Mesenchymal stem cell of the bone marrow (primary cell): Measurements from ENCODE around the gene CCDC88A.

DNA sequence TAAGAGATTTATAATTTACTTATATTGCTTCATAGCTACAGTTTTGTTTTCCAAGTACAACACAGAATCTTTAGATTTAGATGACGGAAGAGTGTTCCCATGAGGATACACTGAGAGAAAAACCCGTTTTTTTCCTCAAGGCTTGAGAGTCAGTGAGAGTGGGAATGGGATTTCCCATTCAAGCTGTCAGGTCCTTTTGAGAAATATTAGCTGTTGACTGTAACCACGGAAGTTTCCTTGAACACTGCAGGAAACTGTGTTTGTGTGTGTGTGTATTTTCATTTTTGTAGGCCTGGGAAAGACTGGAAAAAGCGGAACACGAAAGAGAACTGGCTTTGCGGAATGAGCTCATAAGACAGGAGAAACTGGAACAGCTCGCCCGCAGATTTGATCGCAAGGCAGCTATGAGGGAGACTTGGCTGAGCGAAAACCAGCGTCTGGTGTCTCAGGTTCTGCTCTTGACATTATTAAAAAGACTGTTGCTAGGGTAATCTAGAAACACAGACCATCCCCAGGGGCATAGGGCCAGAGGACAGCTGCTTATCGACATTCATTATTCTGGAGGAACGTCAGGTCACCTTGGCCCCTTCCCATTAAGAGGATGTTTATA, 98.8 kb upstream of the EML6 start:
- CAGE, long polyA plus RNA = no peak

- CAGE, long polyA plus RNA = no peak
Measured at GRCh38 chr2:54630163-54630586, 93.3 kb upstream of the EML6 start.

- CAGE, long polyA plus RNA = no peak
Measured at GRCh38 chr2:54669820-54670208, 53.6 kb upstream of the EML6 start.

DNA sequence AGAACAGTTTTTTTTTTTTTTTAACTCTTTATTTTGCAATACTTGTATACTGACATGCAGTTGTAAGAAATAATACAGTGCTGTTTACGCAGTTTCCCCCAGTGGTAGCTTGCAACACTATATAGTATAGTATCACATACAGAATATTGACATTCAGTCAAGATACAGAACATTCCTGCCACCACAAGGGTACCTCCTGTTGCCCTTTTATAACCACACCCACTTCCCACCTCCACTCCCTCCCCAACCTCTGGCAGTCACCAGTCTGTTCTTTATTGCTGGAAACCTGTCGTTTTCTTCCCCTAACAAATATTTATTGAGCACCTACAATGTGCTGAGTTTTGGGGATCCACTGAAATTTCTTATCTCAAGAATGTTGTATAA, 51.6 kb upstream of the EML6 start:
- CAGE, long polyA plus RNA = no peak

DNA sequence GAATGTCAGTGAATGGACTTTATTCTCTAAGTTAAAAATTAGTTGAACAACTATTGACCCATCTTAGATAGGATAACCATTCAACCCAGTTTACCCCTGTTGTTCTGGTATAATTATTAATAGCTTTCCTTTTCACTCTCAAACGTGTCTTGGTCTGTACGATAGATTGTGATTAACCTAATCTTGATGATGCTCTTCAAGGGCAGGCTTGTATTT, 148.9 kb downstream of the RTN4 start:
- CAGE, long polyA plus RNA = no peak

DNA sequence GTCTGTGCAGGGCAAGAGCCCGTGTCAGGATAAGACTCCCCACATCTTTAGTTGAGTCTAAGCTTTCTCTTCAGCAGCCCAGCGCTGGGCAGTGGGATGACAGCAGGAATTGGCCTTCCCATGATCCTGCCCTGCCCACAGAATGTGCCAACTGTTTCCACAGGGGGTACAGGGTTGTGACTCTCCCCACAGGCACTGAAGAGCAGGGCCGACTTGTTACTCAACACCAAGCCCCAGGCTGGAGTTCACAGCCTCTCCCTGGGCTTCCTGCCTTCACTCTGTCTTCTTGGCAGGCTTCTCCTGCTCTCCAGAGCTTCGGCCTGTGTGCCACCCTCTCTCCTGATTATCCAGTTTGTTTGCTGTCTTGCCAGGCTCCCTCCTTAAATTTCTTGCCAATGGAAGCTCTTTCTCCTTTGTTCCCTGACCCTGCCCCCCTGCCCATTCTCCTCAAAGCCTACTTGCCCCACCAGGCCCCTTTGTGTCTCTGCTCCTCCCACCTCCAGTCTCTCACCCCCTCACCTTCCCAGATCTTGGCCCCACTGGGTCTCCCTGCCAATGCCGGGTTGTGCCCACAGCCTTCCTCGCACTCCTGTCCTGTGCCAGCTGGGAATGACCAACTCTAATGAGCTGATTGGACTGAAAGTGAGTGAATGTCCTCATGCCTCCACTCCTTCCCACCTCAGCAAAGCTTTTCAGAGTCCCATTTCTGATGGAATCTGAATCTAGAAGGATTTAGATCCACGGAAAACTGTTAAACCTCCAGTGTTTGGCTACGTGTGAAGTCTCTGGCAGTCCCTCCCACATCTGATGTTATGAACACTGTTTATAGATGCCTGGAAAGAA, 104.3 kb downstream of the RTN4 start:
- CAGE, long polyA plus RNA = no peak

- CAGE, long polyA plus RNA = no peak
Measured at GRCh38 chr2:54955526-54956179, 94.6 kb downstream of the RTN4 start.

DNA sequence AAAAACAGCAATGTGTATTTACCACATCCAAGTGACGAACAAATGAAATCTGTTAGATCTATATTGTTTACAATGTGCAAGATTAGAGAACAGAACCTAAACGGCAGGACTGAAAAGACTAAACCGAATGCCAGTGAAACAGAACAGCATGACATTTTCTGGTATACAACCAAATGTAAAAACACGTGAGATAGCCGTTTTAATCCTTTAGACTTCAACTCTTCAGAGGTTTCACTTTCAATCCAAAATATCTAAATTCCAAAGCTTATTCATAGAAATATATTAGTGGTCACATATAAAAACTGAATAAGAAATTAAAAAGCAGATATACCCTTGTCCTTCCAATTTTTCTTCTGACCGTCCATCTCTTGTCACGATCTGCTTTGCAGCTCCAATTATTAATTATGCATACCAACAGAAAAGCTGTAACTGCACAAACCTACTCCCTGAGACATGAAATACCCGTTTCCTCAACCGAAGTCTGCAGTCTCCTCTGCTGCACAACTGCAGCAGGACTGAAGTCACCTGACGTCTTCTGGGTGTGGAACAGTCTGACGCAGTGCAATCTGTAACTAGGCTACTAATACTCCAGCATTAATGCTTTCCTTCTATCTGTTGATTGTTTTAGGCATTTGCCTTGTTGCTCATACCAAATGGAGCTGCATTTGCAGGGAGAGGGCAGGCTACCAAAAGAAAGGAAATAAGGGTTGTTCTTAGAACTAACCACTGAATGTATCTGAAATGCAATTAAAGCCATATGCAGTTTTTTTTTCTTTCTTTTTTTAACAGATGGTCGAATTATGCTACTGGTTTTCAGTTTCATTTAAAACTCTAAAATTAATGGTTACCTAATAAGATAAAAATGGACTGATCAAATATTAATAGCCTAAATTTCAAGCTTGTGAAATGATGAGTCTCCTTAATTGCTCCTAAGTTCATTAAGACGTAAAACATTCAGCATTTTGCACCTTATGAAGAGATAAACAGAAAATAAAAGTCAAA, 40.2 kb downstream of the RTN4 start:
- CAGE, long polyA plus RNA = no peak

GRCh38 chr2:55024040-55024495, 26.2 kb downstream of the RTN4 start:
- CAGE, long polyA plus RNA = no peak

- CAGE, long polyA plus RNA = no peak
Measured at GRCh38 chr2:55045938-55047139, 3.9 kb downstream of the RTN4 start.

- CAGE, long polyA plus RNA = no peak
Measured at GRCh38 chr2:55049352-55049889, 830 bp downstream of the RTN4 start.

GRCh38 chr2:55234698-55235894, 2.6 kb downstream of the RPS27A start:
- CAGE, long polyA plus RNA = no peak

DNA sequence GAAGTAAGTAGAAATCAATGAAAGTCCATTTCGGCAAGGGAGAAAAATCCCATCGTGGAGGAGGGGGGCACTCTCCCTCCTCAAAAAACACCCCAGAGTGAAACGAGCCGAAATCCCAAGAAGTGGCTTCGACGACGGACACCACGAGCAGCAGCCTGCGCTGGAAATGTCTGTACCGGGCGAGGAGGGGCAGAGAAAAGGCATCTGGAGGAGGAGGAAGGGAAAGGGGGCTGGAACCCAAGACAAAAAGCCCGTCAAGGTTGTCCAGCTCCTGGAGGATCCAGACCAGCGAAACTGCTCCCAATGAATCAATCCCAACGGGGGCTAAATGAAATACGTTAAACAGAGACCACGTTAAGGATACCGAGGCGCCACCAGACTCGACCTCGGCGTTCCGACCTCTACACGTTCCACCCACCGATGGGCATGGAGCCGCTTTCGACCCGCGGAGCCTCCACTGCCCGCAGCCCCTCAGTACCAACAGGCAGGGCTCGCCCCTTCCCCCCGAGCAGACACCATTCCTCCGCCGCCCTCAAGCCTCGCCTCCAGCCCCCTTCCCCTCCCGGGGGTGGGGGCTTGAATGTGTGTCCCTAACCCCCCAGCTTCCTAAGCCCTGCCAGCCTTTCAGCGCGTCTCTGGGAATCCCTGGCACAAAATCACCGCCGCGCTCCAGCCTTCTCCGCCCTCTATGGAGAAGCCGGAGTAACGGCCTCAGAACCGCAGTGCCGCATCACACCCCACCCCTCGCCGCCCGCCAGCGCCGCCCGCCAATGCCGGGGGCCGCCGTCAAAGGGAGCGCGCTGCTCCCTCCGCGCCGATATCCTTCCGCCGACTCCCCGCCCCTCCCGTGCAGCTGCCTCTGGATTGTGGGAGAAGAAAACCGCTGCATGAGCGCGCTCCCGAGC, at the start of gene CCDC88A:
TSS of gene CCDC88A (minus strand) at position 707 of the 905 bp plus-strand sequence.
- CAGE, long polyA plus RNA = no peak

GRCh38 chr2:55459585-55460229, 40.1 kb upstream of the CCDC88A start:
- CAGE, long polyA plus RNA = no peak

GRCh38 chr2:55839158-55839662, 84.4 kb downstream of the EFEMP1 start:
- CAGE, long polyA plus RNA = no peak

GRCh38 chr2:55989335-55990178, 66.0 kb upstream of the EFEMP1 start:
- CAGE, long polyA plus RNA = no peak

DNA sequence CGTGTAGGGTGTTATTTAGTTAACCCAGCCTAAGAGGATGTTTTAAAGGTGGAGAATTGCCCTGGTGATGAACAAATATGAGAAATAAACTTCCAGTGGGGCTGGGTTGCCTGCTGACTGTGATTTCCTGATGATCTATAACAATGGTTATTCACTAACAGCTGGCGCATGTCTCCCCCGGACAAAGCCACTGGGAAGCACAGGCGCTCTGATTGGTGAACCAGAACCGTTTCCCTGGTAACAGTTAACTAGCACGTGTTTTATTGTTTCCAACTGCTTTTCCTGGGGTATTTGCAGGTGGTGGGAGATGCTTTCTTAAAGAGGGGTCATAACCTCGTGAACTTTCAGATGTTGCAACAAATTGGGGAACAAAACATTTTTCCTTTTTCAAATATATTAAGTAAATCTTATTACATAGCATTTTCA, 85.5 kb upstream of the EFEMP1 start:
- CAGE, long polyA plus RNA = no peak

GRCh38 chr2:56185619-56186172, 1.9 kb downstream of the CCDC85A start:
- CAGE, long polyA plus RNA = no peak

DNA sequence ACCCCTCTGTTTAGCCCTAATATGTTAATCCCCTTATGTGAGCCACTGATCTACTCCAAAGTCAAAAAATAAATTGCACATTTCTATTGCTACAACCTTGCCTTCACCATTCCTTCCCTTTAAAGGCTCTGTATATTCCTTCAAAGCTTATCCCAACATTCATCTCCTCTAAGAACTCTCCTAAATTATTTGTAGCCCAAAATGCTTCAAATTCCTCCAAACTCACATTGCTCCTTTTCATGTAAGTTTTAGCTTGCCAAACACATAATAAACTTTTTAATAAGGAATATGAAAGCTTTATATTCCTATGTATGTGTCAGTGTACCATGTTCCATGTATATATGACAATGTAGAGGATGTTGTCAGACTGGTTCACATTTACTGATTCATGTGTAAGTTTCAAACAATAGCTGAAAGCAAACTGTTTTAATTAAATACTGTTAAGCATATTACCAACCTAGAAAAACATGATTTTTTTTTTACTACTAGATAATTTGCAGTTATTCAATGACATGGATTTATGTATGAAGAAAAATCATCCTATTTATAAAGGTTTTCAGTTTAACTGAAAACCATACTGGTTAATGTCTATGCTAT, 32.1 kb downstream of the FANCL start:
- CAGE, long polyA plus RNA = no peak

DNA sequence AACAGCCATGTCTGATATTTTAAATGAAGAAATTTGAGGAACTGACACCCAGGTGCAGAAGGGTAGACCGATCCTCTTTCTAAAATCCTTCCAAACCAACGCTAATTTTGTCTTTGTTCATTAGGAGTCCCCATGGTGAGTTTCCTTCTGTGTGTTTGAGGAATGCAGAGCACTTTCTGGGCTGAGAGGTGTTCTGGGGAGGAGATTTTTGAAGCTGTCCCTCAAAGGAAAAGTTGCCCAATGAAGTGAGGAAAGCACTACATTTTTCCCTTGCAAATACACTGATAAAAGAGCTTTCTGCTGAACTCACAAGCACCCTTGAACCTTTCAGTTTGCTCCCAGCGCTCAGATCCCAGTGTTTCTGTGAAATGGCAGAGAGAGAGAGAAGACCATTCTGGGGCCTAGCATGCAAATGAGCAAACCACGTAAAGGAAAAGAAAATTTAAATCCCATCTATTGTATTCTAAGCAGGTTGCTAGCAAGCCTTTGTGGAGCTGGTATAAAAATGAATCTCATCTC, 299.6 kb upstream of the FANCL start:
- CAGE, long polyA plus RNA = no peak